Fibroblast of the aortic adventitia (primary cell): ENCODE results near the gene CLN5.

GRCh38 chr13:73676838-73677688 is 618.3 kb downstream of the KLF5 start:
- CAGE, long polyA plus RNA = no peak

DNA sequence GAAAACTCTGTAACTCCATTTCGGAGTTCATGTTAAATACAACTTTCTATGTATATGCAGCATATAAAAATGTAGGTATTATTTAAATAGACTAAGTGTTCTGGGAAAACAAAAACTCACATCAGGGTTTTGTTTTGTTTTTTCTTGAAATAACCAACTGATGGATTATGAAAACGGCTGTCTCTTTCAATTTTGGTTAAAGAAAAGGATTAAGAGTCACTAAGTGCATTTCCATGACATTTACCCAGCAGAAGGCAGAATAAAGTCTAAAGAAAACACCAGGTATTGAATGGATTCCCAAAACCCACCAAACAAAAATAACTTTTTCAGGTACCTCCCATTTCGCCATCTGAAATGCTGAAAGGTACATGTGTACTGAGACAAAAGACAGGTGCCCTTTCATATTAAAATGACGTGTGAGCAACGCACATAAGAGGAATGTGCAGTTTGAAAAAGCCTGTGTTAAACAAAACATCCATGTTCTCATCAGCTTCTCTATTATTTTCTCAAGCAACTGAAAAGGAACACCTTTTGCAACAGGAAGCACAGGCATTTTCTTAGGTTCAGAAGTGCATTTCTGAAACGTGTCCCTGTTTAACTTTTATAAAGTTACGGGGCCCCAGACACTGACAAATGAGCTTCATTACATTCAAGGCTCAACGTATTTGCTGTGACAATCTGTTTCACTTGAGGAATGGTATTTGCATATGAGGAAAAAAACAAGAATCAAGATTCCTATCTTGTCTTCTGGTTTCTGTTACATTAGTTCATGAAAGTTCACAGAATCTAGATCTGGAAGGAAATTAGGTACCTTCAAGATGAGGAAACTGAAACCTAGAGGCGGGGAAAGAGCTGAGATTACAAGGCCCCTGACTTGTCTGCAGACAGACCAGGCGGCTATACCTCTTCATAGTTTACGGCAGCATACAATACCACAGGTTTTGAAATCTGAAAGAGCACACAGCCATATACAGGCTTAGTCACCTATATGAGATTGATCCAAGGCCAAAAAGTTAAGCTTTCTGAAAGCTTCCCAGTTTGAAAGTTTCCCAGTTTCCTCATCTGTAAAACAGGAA is 643.6 kb downstream of the KLF5 start:
- CAGE, long polyA plus RNA = no peak

GRCh38 chr13:73821363-73822014 is 762.7 kb downstream of the KLF5 start:
- CAGE, long polyA plus RNA = no peak

GRCh38 chr13:74069920-74070386 is 1011.1 kb downstream of the KLF5 start:
- CAGE, long polyA plus RNA = no peak

DNA sequence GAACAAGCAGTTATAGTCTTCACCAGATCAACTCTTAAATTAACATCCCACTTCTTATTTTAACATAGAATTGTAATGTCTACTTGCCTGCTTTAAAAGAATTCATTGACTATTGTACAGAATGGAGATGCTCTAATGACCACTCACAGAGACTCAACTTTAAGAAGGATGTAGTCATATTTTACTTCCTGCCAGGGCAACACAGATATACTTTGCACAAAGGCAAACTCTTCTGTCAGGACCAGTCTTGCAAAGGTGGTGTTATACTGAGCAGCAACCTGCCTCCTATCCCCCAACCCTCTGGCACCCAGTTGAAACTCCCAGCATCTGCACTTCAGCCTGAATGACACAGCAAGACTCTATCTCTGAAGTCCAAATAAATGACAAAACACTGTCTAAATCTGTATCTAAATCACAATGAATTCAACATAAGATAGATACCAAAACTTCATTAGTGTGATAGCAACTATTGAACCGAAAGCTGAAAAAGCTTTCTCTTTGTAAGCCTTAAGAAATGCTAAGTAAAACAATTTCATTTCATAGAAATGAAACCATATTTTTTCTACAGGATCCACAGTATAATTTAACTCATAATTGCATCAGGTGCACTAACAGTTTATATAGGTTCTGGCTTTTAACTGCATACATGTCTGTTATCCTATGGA is 163.8 kb downstream of the TBC1D4 start:
- CAGE, long polyA plus RNA = no peak

DNA sequence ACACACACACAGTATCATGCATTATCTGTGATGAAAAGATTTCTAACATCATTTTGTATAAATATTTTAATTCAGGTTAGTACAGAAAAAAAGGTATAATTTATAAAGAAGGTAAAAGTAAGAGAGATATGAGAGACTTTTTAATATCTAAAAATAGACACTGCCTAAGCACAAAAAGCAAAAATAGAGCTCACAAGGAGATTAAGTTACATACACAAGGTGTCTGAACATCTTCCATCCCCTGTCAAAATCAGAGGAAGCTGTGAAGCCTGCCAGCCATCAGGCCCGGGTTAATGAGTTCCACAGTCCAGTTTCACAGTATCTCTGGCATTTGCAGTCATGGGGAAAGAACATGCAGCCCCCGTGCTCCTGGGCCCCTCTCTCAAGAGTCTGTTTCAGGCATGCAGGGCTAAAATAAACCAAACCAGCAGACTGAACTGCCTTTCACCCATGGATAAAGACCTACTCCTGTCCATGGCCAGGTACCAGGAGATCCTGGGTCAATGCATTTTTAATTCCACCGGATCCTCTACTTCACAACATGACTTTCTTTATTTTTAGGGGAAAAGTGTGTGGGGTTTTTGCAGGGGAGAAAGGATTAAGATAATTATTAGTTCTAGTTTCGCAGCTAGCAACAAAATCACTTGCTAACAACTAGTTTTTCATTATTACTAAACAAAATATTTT is 79.1 kb downstream of the TBC1D4 start:
- CAGE, long polyA plus RNA = no peak

GRCh38 chr13:75417344-75417980 is 64.5 kb downstream of the TBC1D4 start:
- CAGE, long polyA plus RNA = no peak

GRCh38 chr13:75468906-75469567 is 12.9 kb downstream of the TBC1D4 start:
- CAGE, long polyA plus RNA = no peak

GRCh38 chr13:75481213-75481647 is 739 bp downstream of the TBC1D4 start:
- CAGE, long polyA plus RNA = no peak

DNA sequence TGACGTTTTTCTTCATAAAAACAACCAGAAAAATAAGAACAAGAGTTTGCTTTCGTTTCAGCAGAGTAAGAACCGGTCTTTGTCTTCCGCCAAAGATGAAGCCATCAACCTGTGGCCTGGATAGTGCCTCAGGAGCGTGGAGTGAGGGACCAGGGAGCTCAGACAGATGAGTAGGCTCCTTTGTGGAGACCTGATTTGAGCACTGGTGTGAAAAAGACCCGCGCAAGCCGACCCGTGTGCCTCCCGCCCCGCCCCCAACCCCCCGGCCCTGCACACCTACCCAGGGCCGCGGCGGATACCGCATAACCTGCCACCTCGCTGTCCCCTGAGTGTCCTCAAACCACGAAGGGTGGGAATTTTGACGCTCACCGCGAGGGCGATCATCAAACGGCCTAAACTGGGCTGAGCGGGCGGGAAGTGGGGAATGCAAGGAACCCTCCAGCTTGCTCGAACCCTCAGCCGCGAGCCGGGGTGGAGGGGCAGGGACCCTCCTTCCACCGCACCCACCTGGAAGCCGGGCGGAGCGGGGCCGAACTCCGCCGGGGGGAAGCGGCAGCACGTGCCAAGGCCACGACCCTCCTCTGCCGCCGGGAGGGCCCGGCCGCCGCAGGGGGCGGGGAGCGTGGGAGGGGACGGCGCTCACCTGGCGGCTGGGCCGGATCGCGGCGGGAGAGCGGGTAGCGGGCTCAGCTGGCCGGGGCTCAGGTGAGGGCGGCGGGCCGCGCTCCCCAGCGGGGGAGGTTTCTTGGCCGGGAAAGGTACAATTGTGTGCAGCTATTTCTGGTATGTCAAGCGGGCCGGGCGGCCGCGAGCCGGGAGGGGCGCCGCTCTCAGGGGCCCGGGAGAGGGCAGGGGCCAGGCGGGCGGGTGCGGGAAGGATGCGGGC is 701 bp upstream of the LMO7 start:
- CAGE, long polyA plus RNA = no peak

GRCh38 chr13:75704849-75705374 is 68.8 kb downstream of the LMO7 start:
- CAGE, long polyA plus RNA = no peak

DNA sequence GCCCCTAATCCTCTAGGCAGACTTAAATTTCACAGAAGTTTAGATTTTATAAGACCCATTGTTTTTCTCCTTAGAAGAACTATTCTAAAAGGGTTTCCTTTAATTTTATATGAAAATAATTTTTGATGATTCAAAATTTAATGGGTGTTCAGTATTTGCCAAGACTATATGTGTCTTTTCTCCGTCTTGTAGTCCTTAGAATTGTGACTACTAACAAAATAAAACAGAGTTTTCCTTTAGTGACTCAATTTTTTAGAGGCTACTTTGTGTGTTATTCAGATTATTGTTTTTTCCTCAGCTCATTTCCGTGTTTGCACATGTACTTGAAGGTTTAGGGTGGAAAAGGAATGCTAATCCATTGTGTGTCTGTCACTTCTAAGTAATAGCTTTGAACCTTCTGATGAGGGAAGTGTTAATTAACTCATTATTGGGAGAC is 88.5 kb downstream of the LMO7 start:
- CAGE, long polyA plus RNA = no peak

GRCh38 chr13:75907307-75907591 is 271.1 kb downstream of the LMO7 start:
- CAGE, long polyA plus RNA = no peak

- CAGE, long polyA plus RNA = no peak
Observed at GRCh38 chr13:76764111-76765070, 121.8 kb downstream of the KCTD12 start.

- CAGE, long polyA plus RNA = no peak
Observed at GRCh38 chr13:76884257-76884610, 2.0 kb downstream of the KCTD12 start.

DNA sequence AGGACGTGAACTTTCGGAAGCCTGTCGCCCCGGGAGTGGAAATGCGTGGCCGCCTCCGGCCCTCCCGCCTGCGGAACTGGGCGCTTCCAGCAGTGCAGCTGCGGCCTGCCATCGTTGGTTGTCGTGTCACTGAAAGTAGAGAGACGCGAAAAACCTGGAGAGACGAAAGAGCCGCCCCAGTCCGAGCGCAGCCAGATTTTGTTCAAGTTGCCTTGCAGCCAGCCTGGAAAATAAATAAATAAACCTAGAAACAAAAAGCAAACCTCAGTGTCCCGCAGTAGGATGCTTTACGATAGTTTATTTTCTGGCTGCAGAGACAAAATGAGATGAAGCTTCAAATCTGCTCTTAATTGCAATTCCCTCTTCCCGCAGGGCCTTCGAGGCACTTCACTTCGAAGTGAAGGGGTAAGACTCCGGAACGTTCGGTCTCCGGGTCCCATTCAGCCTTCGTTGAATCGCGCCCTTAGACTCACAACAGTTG is 612 bp upstream of the KCTD12 start:
- CAGE, long polyA plus RNA = no peak

- CAGE, long polyA plus RNA = no peak
Observed at GRCh38 chr13:76991819-76992250, at the start of gene CLN5. TSS of gene CLN5 (plus strand) at chr13:76992081.

DNA sequence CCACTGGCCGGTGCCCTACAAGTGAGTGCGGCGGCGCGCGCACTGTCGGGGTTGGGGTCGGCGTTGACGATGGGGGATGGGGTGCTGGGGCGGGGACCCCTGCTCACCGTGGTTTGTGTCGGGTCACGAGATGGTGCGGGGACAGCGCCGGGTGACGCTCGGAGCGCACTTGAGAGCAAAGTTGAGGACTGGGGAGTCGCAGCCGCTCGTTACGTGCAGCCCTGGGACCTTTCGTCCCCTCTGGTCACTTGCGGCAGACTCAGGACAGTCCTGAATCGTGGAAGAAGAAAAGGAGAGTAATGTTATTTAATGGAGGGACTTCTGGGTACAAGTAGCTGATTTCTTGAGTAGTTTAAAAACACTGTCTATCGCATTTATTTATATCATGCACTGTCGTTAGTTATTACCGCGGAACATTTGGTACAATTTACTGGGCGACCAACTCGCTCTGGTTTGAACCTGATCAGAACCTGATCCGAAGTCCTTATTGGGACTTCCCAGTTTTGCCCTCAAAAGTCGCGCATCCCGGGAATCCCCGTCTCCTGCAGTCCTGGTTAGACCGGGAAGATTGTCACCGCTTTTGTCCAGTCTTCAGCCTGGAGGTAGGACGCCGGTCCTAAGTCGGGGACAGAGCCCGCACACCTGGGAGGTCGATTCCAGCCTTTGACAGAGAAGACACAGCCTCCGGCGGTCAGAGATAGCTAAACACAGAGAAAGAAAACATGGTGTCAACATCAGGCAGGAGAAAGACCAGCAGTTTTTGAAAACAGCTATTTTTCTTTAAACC is 563 bp downstream of the CLN5 start:
- CAGE, long polyA plus RNA = no peak

DNA sequence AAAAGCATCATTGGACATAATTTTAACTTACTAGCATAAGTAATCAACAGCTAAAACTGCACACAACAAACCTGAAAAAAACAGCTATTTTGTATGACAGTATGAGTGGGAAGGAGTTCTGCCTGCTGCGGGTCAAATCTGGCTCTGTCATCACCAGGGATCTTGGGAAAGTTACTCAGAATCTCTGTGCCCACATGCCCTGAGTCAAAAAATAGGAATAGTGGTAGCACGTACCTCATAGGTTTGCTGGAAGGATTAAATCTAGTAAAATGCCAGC is 1.1 kb downstream of the CLN5 start:
- CAGE, long polyA plus RNA = no peak

DNA sequence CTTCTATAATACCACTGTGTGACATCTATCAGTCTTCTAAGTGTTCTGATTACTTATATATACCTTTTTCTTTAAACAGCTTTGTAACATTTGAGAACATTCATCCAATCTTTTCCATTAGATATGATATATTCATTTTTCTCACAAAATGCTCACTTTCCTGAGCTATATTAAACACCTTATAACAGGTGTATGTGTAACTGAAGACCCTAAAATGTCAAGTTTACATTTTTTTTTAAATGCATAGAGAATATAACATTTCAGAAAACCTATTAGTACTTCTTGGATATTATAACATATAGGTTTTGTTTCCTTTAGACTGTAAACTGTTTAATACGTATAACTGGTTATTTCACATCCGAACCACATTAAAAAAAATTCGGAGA is 14.7 kb downstream of the CLN5 start:
- CAGE, long polyA plus RNA = no peak